H1 (cell line): ENCODE data around the genes TMEM39A and RABL3.

DNA sequence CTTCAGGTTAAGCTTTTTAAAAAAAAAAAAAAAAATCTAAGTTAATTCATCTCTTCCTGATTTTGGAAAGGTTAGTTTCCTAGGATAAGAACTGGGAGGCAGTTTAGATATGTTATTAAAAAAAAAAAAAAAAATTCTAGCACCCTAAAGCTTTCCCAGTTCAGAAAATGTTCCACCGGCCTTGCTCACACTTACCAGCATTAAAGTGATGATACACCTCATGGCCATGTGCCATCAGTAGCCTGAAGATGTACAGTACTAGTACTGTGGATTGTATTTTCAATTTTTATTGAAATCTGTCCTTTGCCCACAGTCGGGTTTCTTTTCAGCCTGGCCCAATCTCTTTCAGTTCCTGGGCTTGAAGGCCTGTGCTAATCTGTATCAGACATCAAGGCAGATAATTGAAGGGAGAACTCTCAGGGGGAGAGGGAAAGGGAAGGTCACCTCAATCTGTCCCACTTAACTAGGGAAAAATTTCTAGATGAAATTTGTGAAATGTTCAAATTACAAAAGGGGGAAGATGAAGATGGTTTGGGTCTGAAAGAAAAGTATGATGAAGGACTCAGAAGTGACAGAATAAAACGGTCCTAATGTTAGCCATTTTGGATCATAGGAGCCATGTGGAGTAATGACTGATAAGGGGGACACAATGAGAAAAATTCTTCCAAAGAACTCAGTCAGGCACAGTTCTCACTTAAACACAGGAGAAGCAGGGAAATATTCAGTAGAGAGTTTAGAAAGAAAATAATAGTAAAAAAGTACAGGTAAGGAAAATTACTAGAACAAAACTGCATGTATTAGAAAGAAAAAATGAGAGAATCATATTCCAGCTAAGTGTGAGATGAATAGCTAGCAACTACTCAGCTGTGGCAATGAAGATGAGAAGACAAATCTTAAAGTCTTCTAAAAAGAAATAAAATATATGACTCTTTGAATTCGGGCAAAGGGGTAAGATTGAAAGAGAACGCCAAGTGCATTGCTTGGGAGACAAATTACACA, 27.6 kb downstream of the TMEM39A start:
- RRBS = no CpG with 5 or more reads among the region's 5 CpGs
CAGE:
- cytosol, long polyA plus RNA = no peak
- long polyA plus RNA = no peak
- nucleus, long polyA plus RNA = no peak

GRCh38 chr3:119439791-119440470, 23.5 kb downstream of the TMEM39A start:
- RRBS = no CpG with 5 or more reads among the region's 10 CpGs
CAGE:
- cytosol, long polyA plus RNA = no peak
- long polyA plus RNA = no peak
- nucleus, long polyA plus RNA = no peak

- RRBS = under 1% methylated on average over 8 of the region's 52 CpGs
CAGE:
- cytosol, long polyA plus RNA = no peak
- long polyA plus RNA = start-site peak on the minus strand at chr3:119463603-119463727, 44 and 39 reads in 2 replicates
- nucleus, long polyA plus RNA = start-site peak on the minus strand at chr3:119463614-119463627, 82 reads
These were observed at the start of gene TMEM39A for GRCh38 chr3:119463122-119464130. TSS of gene TMEM39A (minus strand) at chr3:119463615.

- RRBS = no CpG with 5 or more reads among the region's 7 CpGs
CAGE:
- cytosol, long polyA plus RNA = no peak
- long polyA plus RNA = no peak
- nucleus, long polyA plus RNA = no peak
These were observed 1.9 kb upstream of the PLA1A start for GRCh38 chr3:119595608-119596357.

DNA sequence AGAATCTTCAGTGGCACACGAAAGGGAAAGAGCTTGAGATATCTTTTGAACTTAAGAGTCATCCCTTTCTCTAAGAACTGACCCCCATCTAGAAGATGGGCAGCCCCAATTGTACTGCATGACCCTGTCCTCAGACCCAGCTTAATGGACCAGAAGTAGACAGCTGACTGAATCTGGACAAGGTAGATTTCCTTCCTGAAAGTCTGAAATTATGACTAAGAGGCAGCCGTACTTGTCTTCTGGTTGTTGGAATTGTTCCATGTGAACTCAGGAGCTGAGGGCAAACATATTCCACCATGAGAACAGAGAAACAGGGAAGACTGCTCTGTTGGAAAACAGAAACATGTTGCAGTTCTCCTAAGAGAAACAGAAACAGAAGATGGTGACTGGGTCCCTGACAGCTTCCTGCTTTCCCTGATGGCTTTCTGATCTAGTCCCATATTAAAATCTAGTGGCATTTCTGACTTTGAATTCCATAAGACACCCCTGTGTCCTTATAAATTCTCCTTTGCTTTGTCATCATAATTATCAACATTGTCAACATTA, 24.2 kb downstream of the POPDC2 start:
- RRBS = no CpG with 5 or more reads among the region's 2 CpGs
CAGE:
- cytosol, long polyA plus RNA = no peak
- long polyA plus RNA = no peak
- nucleus, long polyA plus RNA = no peak

- RRBS = no CpG with 5 or more reads among the region's 5 CpGs
CAGE:
- cytosol, long polyA plus RNA = no peak
- long polyA plus RNA = no peak
- nucleus, long polyA plus RNA = no peak
These were observed 1.0 kb downstream of the CFAP91 start for GRCh38 chr3:119703782-119704334.

DNA sequence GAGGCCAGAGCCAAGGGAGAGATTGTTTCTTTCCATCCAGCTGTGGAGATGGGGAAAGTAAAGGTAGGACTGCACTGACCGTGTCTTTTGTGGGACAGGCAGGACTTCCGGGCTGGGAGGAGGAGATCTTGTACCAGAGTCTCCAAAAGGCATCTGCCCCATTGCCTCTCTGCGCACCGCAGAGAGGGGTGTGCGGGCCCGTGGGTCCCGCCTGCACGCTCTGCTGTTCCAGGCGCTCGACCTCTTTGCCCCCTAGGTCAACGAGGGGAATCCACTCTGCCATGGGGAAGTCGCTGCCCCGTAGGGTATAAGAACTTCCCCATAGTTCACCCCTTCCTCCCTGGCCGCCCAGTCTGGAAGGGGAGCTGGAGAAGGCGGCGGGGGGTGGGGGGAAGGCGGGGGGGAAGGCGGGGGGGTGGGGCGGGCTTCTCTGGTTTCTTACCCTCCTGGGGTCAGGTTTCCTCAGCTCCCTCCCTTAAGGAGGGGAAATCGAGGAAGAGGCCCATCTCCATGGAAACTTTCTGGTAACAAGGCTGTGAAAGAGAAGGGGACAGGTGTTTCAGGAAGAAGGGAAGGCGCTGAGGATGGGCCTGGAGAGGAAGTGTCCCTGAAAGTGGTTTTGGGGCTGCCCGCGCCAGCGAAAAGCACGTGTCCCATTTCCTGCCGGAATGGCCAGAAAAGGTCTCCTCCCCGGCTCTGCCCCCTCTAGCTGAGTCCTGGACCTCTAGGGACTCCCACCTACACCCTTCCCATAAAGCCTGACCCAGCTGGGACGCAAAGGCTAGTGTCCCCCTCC, 27.5 kb downstream of the NR1I2 start:
- RRBS = no CpG with 5 or more reads among the region's 28 CpGs
CAGE:
- cytosol, long polyA plus RNA = no peak
- long polyA plus RNA = start-site peak on the plus strand centred at position 633 of the sequence, 23 bp wide, 6 and 5 reads in 2 replicates
- nucleus, long polyA plus RNA = start-site peak on the plus strand centred at position 550 of the sequence, 190 bp wide, 22 reads

- RRBS = 10% methylated on average over 14 of the region's 39 CpGs
CAGE:
- cytosol, long polyA plus RNA = no peak
- long polyA plus RNA = no peak
- nucleus, long polyA plus RNA = no peak
These were observed 28.1 kb downstream of the NR1I2 start for GRCh38 chr3:119809958-119810476.

DNA sequence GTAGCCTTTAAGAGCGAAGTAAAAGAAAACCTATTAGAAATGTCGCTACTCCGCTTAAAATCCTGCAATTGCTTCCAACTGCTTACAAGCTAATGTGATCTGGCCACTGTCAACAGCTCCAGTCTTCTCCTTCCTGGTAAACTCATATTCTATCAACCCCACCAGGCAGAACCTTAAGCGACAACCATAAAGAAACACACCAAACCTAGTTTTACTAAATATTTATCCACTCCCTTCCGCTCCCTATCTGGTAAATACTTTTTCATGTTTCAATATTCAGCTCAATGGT, 110.2 kb downstream of the NR1I2 start:
- RRBS = no CpG with 5 or more reads among the region's 5 CpGs
CAGE:
- cytosol, long polyA plus RNA = no peak
- long polyA plus RNA = no peak
- nucleus, long polyA plus RNA = no peak

GRCh38 chr3:120402566-120403105, 48.2 kb downstream of the FSTL1 start:
- RRBS = no CpG with 5 or more reads among the region's 6 CpGs
CAGE:
- cytosol, long polyA plus RNA = no peak
- long polyA plus RNA = no peak
- nucleus, long polyA plus RNA = no peak

GRCh38 chr3:120554177-120555426, 41.5 kb upstream of the NDUFB4 start:
- RRBS = no CpG with 5 or more reads among the region's 4 CpGs
CAGE:
- cytosol, long polyA plus RNA = no peak
- long polyA plus RNA = no peak
- nucleus, long polyA plus RNA = no peak

- RRBS = no CpG with 5 or more reads among the region's 8 CpGs
CAGE:
- cytosol, long polyA plus RNA = no peak
- long polyA plus RNA = no peak
- nucleus, long polyA plus RNA = no peak
These were observed 28.1 kb upstream of the NDUFB4 start for GRCh38 chr3:120567772-120568687.

DNA sequence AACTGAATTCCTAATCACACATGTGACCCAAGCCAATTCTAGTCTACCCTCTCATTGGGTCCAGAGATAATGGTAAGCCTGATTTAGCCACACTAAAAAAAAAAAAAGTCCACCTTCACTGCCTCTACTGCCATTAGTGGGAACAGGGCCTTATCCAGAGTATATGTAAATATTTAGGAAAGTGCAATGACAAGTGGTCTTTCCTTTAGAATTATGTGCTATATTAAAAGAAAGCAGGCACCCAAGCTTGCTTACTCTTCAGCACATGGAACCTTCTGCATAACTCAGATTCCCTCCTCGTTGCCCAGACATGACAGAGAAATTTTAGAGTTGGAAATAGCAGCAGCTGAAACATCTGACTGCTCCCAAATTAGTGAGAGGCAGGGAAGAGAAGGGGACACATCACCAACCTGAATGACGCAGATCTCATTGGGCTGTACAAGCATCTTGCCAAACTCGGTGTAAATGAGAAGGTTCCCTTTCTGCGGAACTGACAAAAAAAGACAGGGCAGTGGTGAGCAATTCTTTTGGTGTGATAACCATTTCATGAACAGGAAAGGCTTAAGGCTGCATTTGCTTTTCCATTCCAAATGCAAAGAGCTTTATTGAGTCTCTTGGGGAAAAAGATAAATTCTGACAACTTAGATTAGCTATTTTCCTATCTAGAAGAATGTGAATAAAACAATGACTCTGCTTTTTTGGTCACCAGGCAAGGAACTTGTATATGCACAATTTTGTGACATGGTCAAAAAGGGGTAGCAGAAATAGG, 35.3 kb downstream of the HGD start:
- RRBS = no CpG with 5 or more reads among the region's 4 CpGs
CAGE:
- cytosol, long polyA plus RNA = no peak
- long polyA plus RNA = no peak
- nucleus, long polyA plus RNA = no peak

- RRBS = 1% methylated on average over 4 of the region's 46 CpGs
CAGE:
- cytosol, long polyA plus RNA = start-site peak on the plus strand at chr3:120742735-120742775, 3,910 reads
- long polyA plus RNA = start-site peak on the minus strand at chr3:120742514-120742520, 363 and 495 reads in 2 replicates; start-site peak on the plus strand at chr3:120742740-120742775, 5,984 and 4,724 reads in 2 replicates
- nucleus, long polyA plus RNA = start-site peak on the minus strand at chr3:120742515-120742521, 575 reads; start-site peak on the plus strand at chr3:120742741-120742775, 2,805 reads
These were observed at the start of gene RABL3 for GRCh38 chr3:120741940-120742898. TSS of gene RABL3 (minus strand) at chr3:120742516.

DNA sequence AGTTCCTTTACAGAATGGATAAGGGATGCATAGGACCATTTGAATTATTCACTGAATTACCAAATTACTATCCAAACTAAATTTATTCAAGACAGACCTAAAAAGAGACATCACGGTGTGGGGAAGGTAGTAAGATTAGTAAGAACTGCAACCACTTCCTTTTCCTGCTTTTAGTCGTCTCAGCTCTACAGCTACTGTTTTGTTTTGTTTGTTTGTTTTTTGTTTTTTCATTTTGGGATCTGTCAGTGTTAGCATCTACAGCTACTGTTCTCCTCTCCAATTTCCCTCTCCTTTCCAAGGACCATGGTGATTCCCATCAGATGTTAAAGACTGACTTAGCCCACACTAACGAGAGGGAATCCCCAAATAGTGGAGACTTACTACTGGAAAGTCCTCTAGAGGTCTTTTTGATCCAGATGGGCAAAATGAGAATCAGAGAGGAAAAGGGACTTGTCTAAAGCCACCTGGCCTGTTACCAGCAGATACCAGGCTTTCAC, 6.1 kb downstream of the HCLS1 start:
- RRBS = no CpG with 5 or more reads among the region's 3 CpGs
CAGE:
- cytosol, long polyA plus RNA = no peak
- long polyA plus RNA = no peak
- nucleus, long polyA plus RNA = no peak

GRCh38 chr3:121658057-121658529, 2.6 kb downstream of the HCLS1 start:
- RRBS = no CpG with 5 or more reads among the region's 3 CpGs
CAGE:
- cytosol, long polyA plus RNA = no peak
- long polyA plus RNA = no peak
- nucleus, long polyA plus RNA = no peak

- RRBS = no CpG with 5 or more reads among the region's 1 CpG
CAGE:
- cytosol, long polyA plus RNA = no peak
- long polyA plus RNA = no peak
- nucleus, long polyA plus RNA = no peak
These were observed 1.1 kb downstream of the GOLGB1 start for GRCh38 chr3:121748495-121748756.

GRCh38 chr3:121749786-121750407, 356 bp upstream of the GOLGB1 start:
- RRBS = no CpG with 5 or more reads among the region's 22 CpGs
CAGE:
- cytosol, long polyA plus RNA = no peak
- long polyA plus RNA = no peak
- nucleus, long polyA plus RNA = no peak

- RRBS = no CpG with 5 or more reads among the region's 3 CpGs
CAGE:
- cytosol, long polyA plus RNA = no peak
- long polyA plus RNA = no peak
- nucleus, long polyA plus RNA = no peak
These were observed 28.0 kb downstream of the IQCB1 start for GRCh38 chr3:121806536-121807536.

DNA sequence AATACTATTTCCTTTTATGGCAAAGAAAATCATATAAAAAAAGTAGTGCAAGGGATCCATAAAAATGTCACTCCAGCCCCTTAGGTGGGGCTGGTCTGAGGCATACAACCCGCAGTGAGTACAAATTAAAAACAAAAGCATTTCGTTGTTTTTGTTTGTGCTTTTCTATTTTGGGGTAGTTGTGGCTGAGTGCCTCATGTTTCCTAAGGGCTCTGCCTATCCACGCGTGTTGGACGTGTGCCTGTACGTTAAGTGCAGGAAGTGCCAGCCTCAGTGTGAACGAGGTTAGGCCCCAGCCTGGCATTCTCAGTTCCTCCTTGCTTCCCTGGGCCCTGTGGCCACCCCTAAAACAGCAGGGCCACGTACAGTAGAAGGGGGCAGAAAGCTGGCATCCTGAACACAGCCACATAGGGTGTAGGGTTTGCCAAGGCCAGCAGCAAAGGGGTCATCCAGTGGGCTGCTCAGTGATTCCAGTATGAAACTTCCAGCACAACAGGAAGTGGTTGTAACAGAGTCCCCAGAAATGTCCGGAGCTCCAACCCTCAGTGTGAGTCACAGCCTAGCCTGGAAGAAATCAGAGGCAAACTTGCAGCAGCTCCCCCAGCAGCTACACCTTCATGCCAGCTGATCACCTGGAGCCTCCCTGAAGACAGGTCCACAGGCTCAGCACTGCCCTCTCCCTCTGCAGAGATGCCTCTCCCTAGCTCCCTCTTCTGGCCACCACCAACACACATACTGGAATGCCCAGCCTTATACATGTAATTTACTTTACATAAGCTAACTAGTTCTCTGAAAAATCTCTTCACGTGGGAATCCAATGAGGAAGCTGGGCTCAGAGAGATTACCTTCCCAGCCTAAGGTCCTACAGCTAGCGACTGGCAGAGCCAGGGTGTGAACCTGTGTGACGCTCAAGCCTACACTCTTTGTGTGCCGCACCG, 26.8 kb downstream of the ILDR1 start:
- RRBS = no CpG with 5 or more reads among the region's 14 CpGs
CAGE:
- cytosol, long polyA plus RNA = no peak
- long polyA plus RNA = no peak
- nucleus, long polyA plus RNA = no peak